Frontal cortex (tissue), 2 donors: ENCODE results near the gene RNF112.

DNA sequence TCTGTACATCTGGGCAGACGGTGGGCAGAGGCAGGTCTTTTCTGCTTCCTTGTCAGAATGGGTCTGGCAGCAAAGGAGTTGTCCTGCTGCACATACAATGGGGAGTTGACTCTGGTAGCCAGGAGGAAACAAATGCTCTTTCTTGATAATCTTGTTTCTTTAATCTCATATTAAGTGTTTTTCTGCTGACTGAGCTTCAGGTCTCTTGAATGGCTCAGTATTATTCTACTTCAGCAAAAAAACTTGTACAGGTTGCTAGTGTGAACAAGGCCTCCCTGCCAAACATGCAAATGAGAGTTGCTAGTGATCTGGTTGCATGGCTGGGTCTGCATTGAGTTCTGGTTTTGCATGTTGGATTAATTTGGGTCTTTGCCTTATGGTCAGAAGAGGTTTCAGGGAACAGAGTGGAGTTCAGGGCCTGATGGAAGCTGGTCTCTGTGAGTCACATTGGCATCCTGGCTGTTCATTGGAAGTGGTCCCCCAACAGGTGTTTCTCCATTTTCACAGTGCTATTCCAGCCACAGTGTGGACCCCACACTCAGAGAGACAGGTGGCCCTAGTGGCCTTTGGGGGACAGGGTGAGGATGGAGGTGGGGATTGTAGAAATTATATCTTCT lies 46.9 kb downstream of the EPN2 start:
- RAMPAGE, long total RNA, result no peak

GRCh38 chr17:19370366-19371153 lies 7.7 kb upstream of the MAPK7 start:
- RAMPAGE, long total RNA, result no peak

- RAMPAGE, long total RNA, result no peak
Measured at GRCh38 chr17:19410826-19411611, at the start of gene RNF112. Gene RNF112 (plus strand): TSS chr17:19411232.

DNA sequence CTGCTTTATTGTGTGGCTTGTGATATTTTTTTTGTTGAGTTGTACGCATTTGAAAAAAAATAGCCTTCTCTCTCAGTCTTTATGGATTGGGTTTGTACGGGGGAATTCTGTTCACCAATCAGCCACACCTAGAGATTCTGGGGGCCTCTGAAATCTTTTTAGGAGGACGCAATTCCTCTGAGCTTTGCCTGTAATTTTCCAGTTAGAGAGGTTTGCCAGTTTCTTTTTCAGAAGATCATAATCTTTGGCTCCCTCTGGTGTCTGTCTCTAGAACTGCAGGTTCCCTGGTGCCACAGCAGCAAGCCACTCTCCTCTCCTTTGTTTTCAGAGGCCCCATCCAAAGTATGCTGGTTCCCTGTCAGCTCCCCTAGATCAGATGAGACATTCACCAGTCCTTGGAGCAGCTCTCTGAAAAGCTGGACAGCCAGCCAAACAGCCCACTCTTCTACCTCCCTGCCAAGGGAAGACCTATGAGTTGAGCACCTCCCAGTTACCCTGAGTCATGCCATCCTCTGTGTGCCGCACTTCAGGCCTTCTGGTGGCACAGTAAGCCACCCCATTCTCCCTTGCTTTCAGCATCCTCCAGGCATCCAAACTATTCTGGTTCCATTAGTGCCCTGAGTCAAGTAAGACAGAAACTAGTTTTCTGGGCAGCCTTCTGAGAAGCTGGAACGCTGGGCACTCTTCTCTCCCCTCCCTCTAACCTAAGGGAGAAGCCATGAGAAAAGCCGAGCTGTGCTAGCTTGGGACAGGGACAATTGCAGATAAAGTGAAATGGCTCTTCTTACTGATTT lies 36.2 kb downstream of the RNF112 start:
- RAMPAGE, long total RNA, result no peak

DNA sequence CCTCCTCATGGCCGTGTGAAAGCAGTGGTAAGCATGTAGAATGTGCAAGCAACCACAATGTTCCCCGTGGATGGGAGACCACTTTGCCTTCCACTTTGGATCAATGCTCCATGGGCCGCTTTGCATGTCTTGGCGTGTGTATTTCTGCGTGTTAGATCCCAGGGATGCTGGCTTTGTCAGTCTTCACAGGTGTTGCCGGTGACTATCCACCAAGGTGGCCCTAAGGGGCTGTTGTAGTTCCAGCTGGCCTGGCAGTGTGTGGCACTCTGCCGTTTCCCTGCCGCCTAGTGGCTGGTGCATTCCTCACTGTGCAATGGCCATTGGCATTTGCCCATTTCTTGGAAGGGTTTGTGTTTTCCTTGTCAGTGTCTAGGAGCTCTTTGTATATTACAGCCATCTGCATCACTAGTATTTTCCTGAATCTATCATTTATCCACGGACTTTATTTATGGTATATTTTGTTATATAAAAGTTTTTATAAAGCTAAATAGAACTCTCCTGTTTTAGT lies 5.7 kb upstream of the ALDH3A1 start:
- RAMPAGE, long total RNA, result no peak

- RAMPAGE, long total RNA, result no peak
Measured at GRCh38 chr17:19957997-19958611, 19.5 kb downstream of the AKAP10 start.

DNA sequence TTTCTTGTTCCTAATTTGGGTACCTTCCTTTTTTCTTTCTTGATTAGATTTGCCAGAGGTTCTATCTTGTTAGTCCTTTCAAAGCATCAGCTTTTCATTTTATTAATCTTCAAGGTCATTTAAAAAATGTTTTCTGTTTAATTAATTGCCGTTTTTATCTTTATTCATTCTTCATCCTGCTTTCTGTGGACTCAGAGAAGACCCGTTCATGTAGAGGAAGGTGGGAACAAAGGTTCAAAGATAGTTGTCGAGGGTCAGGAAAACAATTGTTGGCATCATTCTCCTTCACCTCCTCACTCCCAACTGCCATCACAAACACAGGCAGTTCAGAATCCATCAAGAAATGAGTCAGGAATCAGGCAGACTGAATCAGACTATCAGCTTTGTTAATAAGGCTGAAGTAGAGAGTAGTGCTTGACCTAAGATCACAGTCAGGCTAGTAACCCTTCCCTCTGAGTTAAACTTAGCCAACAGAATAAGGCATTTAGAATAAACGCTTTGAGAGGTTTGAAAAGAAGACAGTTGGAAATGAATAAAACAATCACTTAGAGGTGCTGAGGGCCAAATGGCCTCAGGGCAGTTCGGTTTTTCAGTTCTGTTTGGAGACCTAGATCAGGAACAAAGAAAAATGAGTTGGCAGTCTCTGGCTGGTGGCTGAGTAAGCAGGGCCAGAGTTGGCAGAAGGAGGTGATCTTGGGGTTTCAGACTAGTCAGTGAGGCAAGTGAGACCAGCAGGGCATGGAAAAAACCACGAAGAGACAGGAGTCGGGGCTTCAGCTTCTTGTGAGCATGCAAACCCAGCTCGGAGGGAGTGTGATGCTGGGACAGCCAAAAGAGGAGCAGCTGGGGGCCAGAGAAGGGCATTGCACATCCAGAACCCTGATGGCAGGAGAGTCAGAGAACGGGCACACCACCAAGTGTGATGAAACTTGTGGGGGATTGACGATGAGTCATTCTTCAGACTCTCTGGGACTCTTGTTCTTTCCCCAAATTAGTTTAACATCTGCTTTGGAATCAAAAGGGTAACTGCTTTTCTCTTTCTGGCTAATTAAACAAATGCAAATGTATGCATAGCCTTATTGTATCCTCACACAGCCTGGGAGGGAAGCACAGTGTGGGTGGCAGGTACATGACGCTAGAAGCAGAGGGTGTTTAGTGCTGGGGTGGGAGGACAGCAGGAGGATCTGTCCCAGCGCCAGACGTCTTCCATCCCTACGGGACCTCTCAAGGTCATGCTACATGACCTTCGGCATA lies 54.7 kb downstream of the SPECC1 start:
- RAMPAGE, long total RNA, result no peak

DNA sequence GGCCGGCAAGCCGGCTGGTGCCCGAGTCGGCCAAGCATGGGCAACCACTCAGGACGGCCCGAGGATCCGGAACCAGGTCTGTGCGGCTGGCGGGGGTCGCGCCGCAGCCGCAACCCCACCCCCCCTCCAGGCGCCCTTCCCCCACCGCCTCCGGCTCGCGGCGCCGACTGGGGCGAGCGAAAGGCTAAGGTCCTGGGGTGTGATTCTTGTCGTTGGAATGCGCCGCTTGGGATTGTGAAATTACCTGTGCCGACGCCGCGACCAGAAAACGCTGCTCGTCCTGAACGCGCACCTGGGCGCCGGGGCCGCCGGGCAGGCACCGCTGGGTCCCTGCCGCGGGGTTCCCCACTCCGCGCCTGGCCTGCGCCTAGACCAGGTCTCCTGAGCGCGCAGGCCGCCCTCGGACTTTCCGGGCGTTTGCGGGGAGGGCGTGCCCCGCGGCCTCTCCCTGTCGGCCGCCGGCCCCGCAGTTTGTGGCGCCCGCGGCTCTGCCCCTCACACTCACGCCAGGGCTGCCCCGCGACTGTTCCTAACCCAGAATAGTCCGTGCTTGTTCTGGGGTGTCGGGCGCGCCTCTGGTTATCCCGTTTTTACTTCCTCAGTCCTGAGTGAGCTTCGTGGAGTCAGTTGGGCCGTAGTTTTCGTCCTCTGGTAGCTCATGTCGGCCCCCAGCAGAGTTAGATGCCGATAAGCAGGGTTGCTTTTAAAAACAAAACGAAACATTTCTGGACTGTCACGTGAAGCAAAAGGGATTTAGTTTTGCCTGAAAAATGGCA lies 147.2 kb downstream of the SPECC1 start:
- RAMPAGE, long total RNA, result no peak

GRCh38 chr17:20157029-20157238 lies 147.8 kb downstream of the SPECC1 start:
- RAMPAGE, long total RNA, result no peak

DNA sequence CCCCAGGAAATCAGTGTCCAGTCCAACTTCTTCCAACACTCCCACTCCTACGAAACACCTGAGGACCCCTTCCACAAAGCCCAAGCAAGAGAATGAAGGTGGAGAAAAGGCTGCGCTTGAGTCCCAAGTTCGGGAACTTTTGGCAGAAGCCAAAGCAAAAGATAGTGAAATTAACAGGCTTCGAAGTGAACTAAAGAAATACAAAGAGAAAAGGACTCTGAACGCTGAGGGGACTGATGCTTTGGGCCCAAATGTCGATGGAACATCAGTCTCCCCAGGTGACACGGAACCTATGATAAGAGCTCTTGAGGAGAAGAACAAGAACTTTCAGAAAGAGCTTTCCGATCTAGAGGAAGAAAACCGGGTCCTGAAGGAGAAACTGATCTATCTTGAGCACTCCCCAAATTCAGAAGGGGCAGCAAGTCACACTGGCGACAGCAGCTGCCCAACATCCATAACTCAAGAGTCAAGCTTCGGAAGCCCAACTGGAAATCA lies 195.3 kb downstream of the SPECC1 start:
- RAMPAGE, long total RNA, result no peak

- RAMPAGE, long total RNA, result no peak
Measured at GRCh38 chr17:20588584-20588967, 9.1 kb downstream of the CDRT15L2 start.

DNA sequence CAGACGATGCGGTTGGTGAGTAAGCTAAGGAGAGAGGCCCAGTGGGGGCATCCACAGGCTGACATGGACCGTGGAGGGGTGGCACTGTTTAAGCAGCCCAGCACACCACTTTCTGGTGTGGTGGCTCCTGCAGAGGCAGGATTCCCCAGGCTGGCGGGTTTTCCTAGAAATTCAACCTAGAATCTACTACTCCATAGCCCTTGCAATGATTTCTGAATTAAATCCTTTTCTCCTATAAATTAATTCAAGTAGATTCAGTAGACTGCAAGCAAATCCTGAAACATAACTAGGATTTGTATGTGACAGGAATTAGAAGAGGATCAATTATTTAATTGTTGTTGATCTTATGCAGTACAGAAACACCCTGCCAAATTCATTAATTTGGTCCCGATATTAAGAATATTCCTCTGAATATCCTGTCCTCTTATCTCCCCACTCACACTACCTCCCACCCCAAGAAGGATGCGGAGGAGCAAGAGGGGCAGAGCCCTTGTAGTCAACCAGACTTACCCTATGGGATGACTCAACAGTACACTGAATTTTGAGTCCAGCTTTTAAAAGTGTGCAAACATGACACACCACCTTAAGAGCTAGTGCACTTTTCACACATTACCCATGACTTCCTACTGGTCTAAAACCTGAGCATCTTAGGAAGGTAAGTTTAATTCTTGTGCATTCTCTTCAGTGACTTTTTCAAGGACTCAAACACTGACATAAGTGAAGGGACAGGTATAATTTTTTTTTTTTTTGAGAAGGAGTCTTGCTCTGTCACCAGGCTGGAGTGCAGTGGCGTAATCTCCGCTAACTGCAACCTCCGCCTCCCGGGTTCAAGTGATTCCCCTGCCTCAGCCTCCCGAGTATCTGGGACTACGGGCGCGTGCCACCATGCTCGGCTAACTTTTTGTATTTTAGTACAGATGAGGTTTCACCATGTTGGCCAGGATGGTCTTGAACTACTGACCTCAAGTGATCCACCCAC lies 9.5 kb downstream of the USP22 start:
- RAMPAGE, long total RNA, result no peak

- RAMPAGE, long total RNA, result no peak
Measured at GRCh38 chr17:21174010-21174501, 39.9 kb downstream of the TMEM11 start.

DNA sequence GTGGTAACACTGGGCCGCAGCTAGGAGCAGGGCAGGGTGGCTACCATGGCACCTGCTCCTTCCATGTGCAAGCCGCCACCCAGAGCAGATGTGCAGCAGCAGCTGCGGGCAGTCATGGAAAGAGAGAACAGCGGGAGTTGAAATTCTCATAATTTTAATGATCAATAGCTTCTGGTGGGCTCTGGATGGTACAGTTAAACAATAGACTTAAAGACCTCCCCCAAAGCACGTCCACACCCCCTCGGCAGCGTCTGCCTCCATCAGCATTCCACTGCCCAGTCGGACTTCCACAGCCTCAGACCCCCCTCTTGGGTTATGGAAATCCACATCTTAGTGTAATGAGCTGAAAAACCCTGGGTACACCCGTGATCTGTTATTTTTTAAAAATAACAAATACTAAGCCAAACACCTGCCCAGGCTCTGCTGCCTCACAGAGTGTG lies 16.1 kb downstream of the TMEM11 start:
- RAMPAGE, long total RNA, result no peak

DNA sequence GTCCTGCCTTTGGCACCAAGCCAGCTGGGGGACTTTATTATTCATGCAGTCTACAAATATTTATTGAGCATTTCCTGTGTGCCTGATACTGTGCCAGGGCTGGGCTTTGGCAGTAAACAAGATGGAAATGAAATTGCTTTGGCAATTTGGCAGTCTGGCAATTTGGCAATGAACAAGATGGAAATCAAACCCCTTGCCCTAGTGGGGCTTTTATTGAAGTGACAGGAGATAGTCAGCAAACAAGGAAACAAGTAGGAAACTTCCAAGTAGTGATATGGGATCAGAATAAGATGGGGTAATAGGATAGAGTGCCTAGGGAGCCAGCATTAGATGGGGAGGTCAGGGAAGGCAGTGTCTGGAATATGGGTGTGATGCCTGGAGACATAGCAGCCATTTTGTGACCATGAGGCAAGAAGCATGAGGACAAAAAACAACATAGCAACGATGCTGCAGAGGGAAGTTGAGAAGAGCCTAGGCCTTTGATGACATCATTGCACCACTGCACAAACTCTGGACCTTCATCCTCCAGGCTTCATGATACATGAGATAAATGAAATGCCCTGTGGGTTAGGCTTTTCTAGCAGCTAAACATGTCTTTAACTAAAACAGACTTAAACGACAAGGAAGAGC lies 18.0 kb upstream of the TMEM11 start:
- RAMPAGE, long total RNA, result no peak

- RAMPAGE, long total RNA, result no peak
Measured at GRCh38 chr17:21376793-21377728, 904 bp downstream of the KCNJ12 start.

- RAMPAGE, long total RNA, result no peak
Measured at GRCh38 chr17:21377729-21377966, 1.5 kb downstream of the KCNJ12 start.

DNA sequence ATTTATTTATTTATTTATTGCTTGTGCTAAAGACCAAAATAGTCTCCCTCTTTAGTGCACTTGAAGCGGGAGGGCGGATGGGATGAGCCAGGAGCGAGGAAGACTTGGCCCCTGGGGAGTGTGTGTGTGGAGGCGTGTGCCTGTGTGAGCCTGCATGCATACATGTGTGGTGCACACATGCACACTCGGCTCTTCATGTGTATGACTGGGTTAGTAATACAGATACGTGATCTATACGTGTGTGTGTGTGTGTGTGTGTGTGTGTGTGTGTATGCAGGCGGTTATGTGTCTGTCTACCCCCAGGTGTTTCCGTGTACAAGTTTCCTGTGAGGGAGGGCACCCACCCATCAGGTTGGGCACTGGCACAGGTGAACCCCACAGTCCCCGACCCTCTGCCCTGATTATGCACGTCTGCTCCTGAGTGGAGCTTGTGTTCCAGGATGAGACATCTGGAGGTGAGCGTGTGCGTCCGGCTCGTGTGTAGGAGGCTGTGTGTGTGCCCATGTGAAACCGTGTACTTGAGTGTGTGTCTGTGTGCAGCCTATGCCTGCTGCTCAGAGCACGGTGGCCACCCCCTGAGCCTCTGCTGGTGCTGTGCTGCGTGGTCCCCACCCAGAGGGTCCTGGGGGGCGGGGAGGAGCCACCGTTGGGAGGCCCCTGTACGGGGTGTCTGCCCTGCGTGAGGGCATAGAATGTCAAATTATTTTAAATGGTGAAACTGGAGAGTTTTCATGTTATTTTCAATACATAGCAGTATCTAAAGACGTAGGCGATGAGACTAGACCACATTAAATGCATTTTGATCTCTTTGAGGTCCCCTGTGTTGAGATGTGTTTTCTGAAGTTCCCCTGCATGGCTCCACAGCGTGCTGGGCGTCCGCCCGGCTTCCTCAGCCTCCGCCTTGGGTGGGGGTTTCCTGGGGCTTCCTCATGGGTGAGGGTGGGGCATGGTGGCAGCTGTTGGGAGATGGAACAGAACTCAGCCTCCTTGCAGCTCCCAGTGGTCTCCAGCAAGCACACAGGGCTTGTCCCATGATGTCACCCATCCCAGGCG lies 43.2 kb downstream of the KCNJ12 start:
- RAMPAGE, long total RNA, result no peak

GRCh38 chr17:21530838-21532138 lies 155.1 kb downstream of the KCNJ12 start:
- RAMPAGE, long total RNA, result no peak

- RAMPAGE, long total RNA, result no peak
Measured at GRCh38 chr17:21612796-21613289, 79.5 kb upstream of the KCNJ18 start.